ENCODE measurements around the gene EPC1.

GRCh38 chr10:31698556-31698920, 230.1 kb downstream of the ARHGAP12 start:
- RRBS, result no CpG with 5 or more reads among the region's 3 CpGs
CAGE:
- cytosol, long polyA plus RNA, result no peak
- long polyA plus RNA, result no peak
- nucleus, long polyA plus RNA, result no peak

- RRBS, result no CpG with 5 or more reads among the region's 6 CpGs
CAGE:
- cytosol, long polyA plus RNA, result no peak
- long polyA plus RNA, result no peak
- nucleus, long polyA plus RNA, result no peak
These were observed 205.5 kb downstream of the ARHGAP12 start for GRCh38 chr10:31723031-31723669.

DNA sequence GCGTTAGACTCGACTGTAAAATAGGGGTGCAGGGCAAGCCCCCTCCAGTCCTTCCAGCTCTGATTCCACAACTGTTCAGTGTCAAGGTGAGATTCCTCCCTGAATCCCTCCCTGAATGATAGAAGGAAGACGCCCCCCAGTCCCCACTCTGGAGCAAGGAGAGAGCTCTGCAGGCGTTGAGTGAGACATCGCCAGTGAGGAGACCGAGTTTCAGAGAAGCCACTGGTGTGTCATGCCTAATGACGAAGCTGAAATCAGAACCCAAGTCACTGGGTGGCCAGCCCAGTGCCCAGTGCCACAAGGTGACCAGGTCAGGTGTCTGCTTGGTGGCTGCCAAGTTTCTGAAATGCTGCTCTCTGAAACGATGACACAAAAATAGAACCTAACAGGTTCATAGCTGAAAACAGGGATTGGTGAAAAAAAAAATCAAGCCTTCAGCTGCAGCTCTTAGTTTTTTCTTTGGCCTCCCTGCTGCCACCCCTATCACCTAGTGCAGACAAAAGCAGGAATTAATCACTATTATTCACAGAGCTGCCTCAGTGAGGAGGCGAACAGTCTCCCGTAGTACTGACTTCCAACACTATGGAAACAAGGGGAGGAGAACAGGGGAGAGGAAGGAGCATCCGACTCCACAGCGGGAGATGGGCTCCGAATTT, 153.6 kb downstream of the ARHGAP12 start:
- RRBS, result no CpG with 5 or more reads among the region's 13 CpGs
CAGE:
- cytosol, long polyA plus RNA, result no peak
- long polyA plus RNA, result no peak
- nucleus, long polyA plus RNA, result no peak

GRCh38 chr10:32059505-32059798, 3.2 kb upstream of the KIF5B start:
- RRBS, result no CpG with 5 or more reads among the region's 3 CpGs
CAGE:
- cytosol, long polyA plus RNA, result no peak
- long polyA plus RNA, result no peak
- nucleus, long polyA plus RNA, result no peak

DNA sequence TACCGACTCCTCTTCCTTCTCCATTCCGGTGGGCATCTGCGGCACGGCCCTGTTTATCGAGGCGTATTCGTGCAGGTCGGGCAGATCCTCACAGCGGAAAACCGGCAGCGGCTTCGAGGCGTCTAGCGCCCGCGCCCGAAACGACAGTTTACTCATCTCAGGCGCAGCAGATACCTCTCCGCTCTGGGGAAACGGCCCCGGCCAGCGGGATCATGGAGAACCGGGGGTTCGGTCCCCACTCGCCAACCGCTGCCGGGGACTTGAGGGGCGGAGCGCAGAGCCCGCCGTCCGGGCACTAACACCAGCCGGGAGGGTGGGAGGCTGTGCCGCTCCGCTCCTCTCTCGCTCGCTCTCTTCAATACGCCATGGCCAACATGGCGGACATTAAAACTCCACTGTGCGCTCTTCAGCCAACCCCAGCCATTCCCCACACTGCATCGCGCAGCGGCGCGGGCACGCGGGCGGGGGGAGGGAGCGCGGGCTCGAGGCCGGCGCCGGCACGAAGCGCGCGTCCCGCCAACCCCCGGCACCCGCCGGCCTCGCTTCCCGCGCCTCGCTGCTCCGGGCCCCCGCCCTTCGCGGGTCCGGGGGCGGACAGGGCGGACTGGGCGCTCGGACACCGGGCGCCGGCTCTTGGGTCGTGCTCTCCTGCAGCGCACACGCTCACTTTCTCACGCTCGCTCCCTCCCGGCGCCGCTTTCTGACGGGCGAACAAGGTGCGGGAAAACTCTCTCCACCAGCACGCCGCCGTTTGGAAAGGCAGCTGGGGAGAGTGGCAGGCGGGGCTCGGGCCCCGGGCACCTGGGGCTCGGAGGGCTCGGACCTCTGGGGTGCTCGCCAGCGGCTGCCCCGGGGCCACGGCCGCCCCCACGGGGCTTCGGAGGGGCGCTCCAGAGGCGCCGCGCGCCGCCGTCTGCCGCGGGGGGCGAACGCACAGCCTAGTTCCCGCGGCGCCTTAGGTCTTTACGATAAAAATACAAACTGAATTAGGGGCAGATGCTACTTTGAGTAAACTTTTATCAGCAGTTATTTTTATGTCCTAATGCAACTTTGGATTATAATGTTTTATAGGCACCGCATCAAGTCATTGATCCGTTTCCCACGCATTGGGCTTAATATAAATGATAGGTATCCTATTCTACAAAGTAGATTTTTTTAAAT, at the start of gene EPC1:
Gene EPC1 (minus strand): TSS at position 399 of the 1,161 bp plus-strand sequence.
- RRBS, result under 1% methylated on average over 49 of the region's 123 CpGs
CAGE:
- cytosol, long polyA plus RNA, result start-site peak on the minus strand centred at position 366 of the sequence, 141 bp wide, 865 reads
- long polyA plus RNA, result start-site peak on the minus strand centred at position 376 of the sequence, 147 bp wide, 614 and 618 reads in 2 replicates
- nucleus, long polyA plus RNA, result start-site peak on the minus strand centred at position 363 of the sequence, 134 bp wide, 887 reads

DNA sequence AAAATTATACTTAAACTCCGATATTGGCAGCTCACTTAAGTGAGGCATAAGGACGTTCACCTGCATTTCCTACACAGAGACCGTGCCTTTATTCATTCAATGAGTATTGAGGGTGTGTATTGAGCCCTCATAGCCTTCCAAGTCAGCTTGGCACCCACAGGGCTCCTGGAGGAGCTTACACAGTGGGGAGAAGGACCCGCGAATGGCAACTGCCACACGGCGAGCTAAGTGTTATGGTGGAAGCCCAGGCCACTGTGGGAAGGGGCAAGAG, 1.6 kb upstream of the EPC1 start:
- RRBS, result no CpG with 5 or more reads among the region's 7 CpGs
CAGE:
- cytosol, long polyA plus RNA, result no peak
- long polyA plus RNA, result no peak
- nucleus, long polyA plus RNA, result no peak

GRCh38 chr10:32384274-32384783, 37.4 kb upstream of the EPC1 start:
- RRBS, result no CpG with 5 or more reads among the region's 5 CpGs
CAGE:
- cytosol, long polyA plus RNA, result no peak
- long polyA plus RNA, result no peak
- nucleus, long polyA plus RNA, result no peak

GRCh38 chr10:32446810-32447136, 833 bp downstream of the CCDC7 start:
- RRBS, result no CpG with 5 or more reads among the region's 3 CpGs
CAGE:
- cytosol, long polyA plus RNA, result no peak
- long polyA plus RNA, result no peak
- nucleus, long polyA plus RNA, result no peak

DNA sequence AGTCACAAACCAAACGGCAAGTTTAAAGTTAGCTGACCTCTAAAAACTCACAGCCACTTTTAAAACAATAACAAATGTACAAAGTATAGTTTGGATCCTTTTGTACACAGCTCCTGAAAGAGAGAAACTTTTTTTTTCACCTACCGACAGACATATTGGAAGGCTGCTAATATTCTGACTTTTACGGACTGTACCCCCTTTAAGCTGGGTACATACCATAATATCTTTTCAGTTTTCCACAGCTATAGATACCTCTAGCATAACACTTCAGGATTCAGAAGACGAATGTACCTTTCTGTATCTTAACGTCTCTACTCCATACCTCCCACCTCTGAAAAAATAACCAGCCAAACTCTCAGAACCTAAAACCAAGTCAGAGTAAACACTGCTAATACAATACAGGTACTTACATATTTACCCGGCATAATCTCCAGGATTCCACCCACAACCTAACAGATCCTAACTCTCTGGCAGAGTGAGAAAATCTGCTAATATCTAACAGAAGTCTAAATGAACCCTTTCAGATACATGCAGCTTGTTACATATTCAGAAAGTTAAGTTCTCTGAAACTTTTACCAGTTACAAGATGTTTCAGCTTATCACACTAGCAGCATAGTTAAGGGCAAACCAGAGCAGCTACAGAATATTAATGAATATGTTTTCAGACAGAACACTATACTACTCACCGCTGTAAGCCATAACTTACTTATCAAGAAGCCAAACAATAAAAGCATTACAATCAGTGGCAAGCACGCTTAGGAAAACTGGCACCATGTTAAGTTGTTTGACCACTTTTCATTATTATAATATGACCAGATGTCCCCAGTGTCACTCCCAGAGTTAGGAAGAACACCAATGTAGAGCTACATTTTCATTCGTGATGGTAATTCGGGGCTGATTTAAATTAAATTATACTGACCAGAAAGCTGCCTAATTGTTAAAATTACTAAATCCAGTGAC, 2.9 kb downstream of the ITGB1 start:
- RRBS, result no CpG with 5 or more reads among the region's 10 CpGs
CAGE:
- cytosol, long polyA plus RNA, result no peak
- long polyA plus RNA, result no peak
- nucleus, long polyA plus RNA, result no peak

GRCh38 chr10:32971438-32972349, 13.7 kb upstream of the ITGB1 start:
- RRBS, result no CpG with 5 or more reads among the region's 7 CpGs
CAGE:
- cytosol, long polyA plus RNA, result no peak
- long polyA plus RNA, result no peak
- nucleus, long polyA plus RNA, result no peak

DNA sequence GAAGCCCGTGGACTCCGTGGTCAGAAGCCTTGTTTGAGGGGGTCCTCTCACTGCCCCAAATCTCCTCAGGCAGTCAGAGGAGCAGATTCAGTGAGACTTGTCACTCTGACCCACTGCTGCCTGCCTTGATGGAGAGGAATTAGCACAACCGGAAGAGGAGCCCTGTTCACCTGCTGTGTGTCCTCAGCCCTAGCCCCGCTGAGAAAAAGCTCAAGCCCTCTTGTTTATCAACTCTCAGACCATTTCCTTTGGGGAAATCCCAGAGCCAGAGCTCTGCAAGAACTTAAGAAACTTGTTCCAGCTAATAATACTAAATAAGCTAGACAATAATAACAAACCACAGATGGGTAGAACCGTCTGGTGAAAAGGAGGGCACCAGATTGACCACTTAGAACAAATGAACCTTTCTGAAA, 37.7 kb upstream of the ITGB1 start:
- RRBS, result no CpG with 5 or more reads among the region's 5 CpGs
CAGE:
- cytosol, long polyA plus RNA, result no peak
- long polyA plus RNA, result no peak
- nucleus, long polyA plus RNA, result no peak

DNA sequence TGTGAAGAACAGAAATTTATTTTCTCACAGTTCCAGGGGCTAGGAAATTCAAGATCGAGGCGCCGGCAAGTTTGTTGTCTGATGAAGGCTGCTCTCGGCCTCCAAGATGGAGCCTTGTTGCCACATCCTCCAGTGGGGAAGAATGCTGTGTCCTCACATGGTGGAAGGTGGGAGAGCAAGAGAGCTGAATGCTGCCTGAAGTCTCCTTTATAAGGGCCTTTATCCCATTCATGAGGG, 39.9 kb upstream of the ITGB1 start:
- RRBS, result no CpG with 5 or more reads among the region's 4 CpGs
CAGE:
- cytosol, long polyA plus RNA, result no peak
- long polyA plus RNA, result no peak
- nucleus, long polyA plus RNA, result no peak

GRCh38 chr10:33001993-33002605, 44.1 kb upstream of the ITGB1 start:
- RRBS, result no CpG with 5 or more reads among the region's 3 CpGs
CAGE:
- cytosol, long polyA plus RNA, result no peak
- long polyA plus RNA, result no peak
- nucleus, long polyA plus RNA, result no peak

DNA sequence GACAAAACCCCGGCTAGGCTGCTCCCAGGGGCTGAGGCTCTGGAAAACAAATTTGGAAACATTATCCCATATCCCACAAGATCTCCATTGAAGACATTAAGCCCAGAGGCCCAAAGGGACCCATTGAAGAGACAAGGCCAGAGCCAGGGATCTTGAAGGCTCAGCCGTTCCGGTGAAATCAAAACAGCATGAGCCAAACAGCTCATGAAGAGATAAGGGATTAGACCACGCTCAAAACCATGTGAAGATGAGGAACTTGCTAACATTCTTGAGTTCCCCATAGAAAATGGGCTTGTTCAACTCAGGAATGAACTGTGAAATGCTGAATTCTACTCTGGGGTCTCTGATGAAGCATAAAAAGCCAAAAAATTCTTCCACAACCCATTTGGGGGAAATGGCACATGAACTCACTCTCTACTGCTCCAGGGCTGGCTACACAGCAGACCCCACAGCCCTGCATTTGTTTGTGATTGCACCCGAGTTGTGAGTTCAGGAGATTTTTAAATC, 184.4 kb upstream of the ITGB1 start:
- RRBS, result no CpG with 5 or more reads among the region's 5 CpGs
CAGE:
- cytosol, long polyA plus RNA, result no peak
- long polyA plus RNA, result no peak
- nucleus, long polyA plus RNA, result no peak

GRCh38 chr10:33213369-33213782, 121.1 kb downstream of the NRP1 start:
- RRBS, result no CpG with 5 or more reads among the region's 11 CpGs
CAGE:
- cytosol, long polyA plus RNA, result no peak
- long polyA plus RNA, result no peak
- nucleus, long polyA plus RNA, result no peak

DNA sequence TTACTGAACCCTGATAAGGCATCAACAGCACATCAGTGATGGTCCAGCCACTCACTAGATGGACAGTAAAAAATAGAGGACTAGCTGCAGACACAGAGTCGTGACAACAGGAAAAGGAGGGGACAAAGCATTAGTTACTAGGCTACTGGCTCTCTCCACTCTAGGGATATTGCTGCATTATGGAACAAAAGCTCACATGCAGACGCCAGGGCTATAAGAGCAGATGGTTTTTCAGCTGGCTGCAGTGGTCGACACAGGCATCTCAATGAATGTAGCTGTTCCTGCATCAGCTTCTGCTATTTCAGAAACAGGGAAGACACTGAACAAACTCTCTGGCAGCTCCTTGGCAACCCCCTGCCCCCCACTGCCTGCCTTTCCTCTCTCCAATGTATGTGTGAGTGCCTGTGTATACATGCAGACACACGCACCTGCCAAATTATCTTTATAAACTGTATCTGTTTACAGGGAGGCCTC, 614.5 kb downstream of the PARD3 start:
- RRBS, result no CpG with 5 or more reads among the region's 4 CpGs
CAGE:
- cytosol, long polyA plus RNA, result no peak
- long polyA plus RNA, result no peak
- nucleus, long polyA plus RNA, result no peak

GRCh38 chr10:34382377-34382955, 432.6 kb downstream of the PARD3 start:
- RRBS, result no CpG with 5 or more reads among the region's 12 CpGs
CAGE:
- cytosol, long polyA plus RNA, result no peak
- long polyA plus RNA, result no peak
- nucleus, long polyA plus RNA, result no peak

DNA sequence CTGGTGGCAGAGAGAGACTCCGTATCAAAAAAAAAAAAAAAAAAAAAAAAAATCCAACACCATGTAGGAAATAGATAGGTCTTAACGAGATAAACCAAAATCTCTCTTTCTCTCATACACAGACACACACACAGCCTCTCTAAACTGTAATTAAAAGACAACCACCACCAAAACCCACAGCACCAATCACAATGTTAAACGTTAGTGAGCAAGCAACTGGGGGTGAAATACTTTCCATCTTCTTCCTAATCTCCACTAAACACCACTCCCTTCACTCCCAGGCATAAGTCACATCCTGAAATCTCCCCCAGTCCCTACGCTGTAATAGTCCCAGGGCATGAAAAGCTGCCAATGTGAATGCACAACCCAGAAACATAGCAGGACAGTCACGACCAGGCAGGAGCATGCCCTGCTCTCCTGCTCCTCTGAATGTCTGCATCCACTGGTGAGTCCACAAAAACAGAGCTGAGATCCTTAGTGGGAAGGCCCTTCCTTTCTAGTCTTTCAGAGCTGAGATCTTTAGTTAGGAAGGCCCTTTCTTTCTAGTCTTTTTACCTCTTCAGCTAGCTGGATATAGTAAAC, 288.9 kb downstream of the PARD3 start:
- RRBS, result no CpG with 5 or more reads among the region's 5 CpGs
CAGE:
- cytosol, long polyA plus RNA, result no peak
- long polyA plus RNA, result no peak
- nucleus, long polyA plus RNA, result no peak

DNA sequence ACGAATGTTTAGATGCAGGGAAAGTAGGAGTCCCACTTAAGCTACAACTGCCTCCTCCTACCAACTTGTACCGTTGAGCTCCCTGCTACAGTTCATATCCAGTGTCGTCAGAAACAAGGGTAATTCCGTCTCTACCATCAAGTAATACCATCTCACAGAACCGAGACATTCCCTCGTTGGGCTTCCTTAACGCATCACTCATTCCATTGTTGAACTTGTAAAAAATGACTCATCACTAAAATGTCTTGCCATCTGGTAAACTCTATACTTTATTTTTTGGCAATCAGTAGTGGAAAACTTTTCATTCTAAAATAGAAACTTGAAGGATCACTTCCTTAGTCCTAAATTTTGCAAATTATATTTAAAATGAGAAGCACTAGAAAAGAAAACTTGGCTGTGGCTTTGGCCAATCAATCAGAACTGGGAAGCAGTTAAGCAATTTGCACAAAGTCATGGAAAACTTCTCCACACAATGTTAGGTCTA, 288.3 kb downstream of the PARD3 start:
- RRBS, result no CpG with 5 or more reads among the region's 7 CpGs
CAGE:
- cytosol, long polyA plus RNA, result no peak
- long polyA plus RNA, result no peak
- nucleus, long polyA plus RNA, result no peak

DNA sequence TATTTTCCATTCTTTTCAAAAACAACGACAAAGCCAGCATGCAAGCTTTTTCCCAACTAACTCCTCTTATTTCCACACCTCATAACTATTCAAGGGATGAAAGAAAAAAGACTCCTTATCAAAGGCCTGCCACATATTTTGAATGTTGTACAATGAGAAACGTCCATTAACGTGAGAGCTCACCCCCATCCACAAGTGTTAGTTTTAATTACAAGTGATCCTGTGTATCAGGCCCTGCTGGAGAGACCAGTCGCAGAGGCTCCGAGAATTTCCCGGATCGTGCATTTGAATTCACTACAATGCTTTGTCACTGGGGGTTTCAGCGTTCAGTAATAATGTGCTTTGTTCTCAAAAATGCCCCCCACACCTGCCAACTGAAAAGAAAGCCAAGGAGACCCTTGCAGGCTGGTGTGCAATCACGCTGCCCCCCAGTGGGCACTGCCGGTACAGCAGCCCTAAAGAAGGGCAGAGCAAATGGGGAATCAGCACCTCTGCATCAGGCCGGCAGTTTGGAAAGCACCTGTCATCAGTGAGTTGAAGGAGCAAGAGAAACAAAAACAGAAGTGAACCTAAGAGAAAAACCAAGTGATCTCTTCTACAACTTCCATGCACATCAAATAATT, 177.7 kb downstream of the PARD3 start:
- RRBS, result 7% methylated on average over 2 of the region's 11 CpGs
CAGE:
- cytosol, long polyA plus RNA, result no peak
- long polyA plus RNA, result no peak
- nucleus, long polyA plus RNA, result no peak